Paraaortic lymph node (tissue), 1 donor: ENCODE measurements around a stretch of chr10.

DNA sequence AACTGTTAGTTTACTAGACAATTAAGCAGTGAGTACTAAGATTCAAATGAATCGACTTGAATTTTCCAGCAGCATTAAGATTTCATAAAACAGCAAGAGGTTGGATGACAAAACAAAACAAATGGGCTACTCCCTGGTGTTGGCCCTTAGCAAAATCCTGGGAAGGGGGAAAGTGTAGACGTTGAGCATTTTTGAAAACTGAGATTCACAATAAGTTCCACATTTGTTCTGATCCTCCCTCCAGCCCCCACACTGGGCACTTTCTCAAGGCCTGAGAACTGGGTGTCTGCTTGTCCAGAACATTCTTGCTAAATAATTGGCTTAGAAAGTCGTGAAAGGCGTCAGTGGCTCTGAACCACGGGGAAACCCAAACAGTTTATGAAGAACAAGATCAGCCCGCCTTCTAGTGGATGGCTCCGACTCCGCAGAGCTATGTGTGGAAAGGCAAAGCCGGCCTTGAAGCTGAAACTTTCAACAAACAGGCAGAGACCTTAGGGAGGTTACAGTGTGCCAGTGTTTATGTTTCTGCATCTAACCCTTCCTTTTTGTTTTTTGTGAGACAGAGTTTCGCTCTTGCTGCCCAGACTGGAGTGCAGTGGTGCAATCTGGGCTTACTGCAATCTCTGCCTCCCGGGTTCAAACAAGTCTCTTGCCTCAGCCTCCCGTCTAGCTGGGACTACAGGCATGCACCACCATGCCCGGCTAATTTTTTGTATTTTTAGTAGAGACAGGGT is 370.1 kb downstream of the PRPF18 start:
- PRO-cap, result unidirectional peak, minus-strand start at position 248 of the sequence

GRCh38 chr10:13971591-13971956 is 359.1 kb downstream of the FRMD4A start:
- PRO-cap, result no peak

DNA sequence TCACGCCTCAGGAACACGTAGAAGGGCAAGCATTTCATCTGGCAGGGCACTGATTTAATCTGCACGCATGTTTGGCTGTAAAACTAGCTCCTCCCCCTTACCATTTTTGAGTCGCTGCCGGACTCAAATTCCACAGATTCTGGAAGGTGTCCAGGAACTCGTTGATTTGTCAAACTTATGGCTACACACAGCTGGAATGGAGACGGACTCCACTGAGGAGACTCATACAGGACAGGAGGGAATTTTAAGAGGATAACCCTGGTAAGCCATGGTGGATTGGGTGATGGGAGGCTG is 256.2 kb downstream of the FRMD4A start:
- PRO-cap, result no peak

- PRO-cap, result no peak
Measured at GRCh38 chr10:14405263-14405687, 74.6 kb upstream of the FRMD4A start.

DNA sequence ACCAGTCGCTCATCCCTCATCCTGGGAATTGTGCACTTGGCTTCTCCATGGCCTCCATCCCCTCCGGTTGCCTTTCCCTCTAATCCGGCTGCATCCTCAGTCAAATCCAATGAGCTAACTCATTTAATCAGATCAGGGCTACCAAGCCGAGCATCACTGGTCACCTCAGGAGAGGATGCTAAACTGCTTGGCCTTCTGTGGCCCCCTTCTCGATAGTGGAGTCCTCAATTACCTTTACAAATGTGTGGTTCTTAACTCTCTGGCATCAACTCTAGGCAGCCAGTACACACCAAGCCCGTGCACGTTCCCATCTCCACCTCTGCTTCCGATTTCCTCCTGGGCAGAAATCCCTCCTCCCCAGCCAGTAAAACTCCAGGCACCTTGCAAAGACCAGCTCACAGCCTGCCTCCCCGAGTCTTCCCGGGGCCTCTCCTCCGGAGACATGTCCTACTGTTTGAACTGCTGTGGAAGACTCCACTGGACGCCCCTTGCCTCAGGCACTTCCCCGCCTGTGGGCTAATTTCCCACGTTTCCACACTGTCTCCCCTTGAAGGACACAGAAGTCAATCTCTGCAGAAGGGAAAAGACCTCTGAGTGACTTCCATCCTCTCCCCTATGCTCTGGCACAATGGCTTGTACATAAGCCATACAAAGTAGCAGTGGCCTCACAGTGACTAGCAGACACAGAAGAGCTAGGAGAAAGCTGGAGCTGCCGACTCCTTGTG is 210.6 kb upstream of the FRMD4A start:
- PRO-cap, result no peak

DNA sequence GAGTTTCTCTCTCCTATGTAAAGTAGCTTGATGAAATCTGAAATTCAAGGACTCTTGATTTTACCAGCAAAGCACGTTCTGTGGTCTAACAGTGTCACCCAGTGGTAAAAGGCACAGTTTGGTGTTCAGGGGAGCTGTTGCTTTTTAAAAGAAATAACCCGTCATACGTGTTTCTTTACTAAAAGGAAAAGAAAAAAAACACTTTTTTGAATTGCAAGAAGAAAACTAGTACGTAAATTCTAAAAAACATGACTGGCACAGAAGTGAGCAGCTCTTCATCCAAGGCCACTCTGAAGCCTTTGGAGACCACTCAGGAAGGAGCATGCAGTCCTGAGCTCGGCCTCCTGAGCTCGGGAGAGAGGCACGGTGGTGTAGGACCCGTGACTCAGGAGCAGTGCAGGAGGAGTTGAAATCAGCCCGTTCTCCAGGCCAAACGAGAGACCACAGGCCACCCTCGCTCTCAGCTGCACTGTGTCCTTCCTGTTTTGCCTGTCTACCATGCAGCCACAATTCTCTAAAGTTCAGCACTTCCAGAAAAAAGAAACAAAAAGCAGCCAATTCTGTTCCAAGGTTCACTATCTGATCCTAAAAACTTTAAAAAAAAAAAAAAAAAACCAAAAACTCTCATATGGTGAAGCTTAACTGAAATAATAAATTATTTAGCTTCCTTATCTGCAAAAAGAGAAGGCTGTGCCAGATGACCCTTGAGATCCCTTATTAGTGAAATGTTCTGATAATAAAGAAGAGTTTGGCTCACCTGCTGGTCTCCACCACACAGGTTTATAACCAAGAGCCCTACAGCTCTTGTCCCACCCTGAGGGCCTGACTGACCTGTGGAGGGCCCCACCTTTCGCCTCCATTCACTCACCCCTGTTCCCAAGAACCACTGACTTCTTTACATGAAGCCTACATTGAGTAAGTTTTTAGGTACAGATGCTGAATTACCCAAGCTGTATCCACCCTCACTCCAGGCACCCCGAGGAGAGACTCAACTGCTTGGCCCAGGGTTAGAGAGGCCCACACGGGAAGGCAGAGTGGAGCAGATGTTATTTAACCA is 212.7 kb upstream of the FRMD4A start:
- PRO-cap, result no peak

GRCh38 chr10:14557878-14558679 is 216.6 kb downstream of the FAM107B start:
- PRO-cap, result no peak

- PRO-cap, result no peak
Measured at GRCh38 chr10:14559059-14559418, 215.7 kb downstream of the FAM107B start.

GRCh38 chr10:14585236-14585819 is 189.4 kb downstream of the FAM107B start:
- PRO-cap, result no peak

GRCh38 chr10:14595558-14596623 is 178.8 kb downstream of the FAM107B start:
- PRO-cap, result no peak

DNA sequence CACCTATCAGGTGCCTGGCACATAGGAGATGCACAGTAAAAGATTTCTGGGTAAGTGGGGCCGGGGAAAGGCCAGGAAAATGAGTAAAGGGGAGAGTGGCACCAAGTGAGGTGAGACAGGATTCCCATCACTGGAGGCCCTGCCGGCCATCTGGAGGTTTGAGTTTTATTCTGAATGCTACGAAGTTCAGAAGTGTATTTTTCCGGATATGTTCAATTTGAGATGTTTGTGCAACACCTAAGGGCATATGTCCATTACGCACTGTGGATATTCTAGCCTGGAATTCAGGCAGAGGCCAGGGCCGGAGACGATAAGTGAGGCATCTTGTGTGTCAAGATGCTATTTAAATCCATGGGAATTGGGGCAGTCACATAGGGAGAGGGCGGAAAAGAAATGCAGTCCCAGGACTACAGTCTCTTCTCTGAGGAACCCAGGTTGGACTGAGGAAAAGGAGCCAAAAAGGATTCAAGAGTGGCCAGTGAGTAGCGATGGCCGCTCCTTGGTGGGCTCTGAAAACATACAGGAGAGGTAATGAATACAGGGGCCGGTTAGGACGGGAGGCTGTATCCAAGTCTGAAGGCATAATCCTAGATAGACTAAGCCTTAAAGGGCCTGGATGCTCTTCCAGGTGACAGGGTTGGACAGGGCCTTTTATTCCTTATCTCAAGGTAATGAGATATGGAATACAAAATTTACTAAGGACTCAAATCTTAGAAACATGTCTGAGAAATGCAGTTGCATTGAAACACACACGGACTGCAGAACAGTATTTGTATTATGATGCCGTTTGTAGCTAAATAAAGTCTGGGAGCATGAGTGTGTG is 1.8 kb upstream of the SUV39H2 start:
- PRO-cap, result no peak

DNA sequence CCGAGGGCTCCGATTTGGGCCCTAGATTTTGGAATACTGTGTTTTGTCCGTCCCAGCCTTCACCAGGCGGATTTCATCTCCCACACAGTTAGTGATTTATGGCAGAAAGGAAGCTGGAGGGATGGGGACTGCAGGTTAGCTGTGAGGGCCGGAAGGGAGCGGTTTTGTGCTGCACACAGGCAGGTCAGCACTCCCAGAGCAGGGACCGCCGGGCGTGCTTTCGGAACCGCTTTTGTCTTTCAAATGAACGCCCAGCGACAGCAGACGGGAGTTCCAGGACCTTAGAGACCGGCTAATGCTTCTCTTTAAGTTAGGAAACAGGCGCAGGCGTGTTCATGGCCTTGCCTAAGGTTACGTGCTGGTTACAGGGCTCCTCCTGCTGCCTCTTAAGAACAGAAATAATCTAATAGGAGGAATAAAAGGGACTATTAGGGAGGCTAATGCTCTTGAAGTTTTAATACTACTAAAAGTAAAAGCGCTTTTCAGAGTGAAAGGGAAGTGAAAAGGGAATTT is 698 bp downstream of the MEIG1 start:
- PRO-cap, result unidirectional peak, plus-strand start at position 190 of the sequence; bidirectional peak, plus-strand start at position 269 of the sequence, minus-strand start at position 245 of the sequence

GRCh38 chr10:15231300-15231770 is 62.8 kb upstream of the NMT2 start:
- PRO-cap, result no peak

DNA sequence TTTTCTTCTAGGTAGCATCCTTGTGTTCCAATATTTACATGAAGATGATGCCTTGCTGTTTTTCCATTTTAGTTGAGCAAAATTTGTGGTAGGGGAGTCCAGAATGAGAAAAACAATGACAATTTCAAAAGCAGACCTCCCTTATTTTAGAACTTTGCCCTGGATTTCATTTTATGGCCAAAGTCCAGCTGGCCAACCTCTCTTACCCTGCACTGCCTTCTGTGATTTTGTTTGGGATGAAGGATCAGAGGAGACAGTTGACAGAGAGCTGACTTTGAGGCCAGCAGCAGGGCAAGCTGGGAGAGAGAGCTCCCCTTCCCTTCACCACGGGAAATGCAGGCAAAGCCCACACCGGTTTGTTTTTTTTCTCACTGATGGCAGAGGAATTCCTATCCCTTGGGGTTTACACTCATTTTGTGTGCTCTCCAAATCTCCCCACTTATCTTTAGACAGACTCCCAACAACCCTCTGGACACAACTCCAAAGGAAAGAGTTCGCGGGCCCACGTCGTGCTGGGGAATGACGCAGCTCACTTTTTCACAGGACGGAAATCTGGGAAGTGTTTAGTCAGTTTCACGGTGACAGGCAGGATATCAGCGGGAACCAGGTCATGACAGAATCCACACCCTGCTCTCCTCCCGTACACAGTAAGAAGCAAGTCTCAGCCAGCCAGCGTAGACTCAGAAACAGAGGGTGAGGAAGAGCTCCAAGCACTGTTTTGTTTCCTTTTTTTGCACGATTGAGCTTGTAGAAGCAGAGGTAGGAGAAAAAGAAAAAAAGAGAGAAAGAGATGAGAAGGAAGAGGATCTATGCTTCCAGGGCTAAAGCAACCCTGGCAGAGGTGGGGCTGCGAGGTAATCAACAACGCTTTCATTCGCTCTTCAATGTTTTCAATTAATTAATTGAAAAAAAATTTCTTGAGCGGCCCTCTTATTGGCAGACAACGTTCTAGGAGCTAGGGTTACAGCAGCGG is 68.3 kb upstream of the FAM171A1 start:
- PRO-cap, result bidirectional peak, plus-strand start at position 591 of the sequence, minus-strand start at position 524 of the sequence

DNA sequence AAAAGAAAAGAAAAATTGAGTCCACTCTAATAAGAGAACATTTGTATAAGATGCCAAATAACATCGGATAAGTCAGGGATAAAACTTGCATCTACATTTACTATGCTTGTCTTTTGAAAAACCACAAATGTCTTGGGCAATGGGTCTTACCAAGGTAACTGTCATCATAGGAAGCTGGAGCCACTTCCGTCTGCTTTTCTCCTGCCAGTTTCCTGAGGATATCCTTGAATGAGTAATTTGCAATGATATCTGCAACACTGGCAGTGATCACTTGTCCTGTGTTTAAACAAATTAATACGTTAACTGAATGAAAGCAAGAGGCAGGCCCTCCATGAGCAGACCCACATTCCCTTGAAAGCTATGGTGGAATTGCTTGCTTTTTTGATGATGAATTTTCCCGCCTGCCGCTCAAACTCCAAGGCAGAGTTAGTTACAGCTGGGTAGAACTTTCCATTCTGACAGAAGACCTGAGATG is 47.2 kb downstream of the ITGA8 start:
- PRO-cap, result no peak

DNA sequence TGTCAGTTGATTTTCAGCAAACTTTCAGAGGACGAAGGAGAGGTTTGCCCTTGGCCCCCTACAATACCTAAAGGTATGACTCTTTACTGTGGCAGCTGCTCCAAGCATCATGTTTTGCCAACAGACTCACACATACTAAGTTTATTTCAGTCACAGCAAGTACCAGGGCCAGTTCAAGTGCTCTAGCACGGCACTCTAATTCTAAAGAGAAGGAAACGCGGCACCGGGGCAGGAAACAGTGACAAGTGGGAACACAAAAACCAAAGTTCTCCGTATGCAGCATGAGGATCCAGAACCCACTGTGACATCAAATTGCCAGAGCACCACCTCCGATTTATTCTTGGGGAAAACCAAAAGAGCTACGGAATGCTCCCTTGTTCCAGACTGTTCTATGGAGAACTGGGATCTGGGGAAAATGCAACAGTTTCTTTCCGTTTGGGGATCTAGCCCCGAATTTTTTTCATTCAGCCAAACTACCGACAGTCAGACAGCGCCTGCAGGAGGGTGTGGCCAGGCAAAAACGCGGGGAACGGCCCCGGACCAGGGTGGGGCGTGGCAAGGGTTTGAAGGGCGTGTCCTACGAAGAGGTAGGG is 430 bp upstream of the PTER start:
- PRO-cap, result bidirectional peak, plus-strand start outside the sequence, minus-strand start at position 309 of the sequence

DNA sequence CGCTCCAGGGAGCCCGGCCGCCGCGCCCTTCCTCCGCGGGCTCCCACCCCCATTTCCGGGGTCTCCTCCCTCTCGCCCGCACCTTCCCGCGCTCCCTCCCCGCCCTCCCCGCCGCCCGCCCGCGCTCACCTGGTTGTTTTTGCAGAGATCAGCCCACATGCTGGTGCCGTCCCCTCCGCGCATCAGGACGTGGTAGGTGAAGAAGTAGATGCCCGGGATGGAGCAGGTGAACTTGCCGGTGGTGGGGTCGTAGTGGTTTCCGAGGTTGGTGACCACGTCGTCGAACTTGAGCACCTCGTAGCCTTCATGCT is 1.4 kb downstream of the C1QL3 start:
- PRO-cap, result no peak

- PRO-cap, result no peak
Measured at GRCh38 chr10:16891242-16891795, 74.1 kb upstream of the RSU1 start.

DNA sequence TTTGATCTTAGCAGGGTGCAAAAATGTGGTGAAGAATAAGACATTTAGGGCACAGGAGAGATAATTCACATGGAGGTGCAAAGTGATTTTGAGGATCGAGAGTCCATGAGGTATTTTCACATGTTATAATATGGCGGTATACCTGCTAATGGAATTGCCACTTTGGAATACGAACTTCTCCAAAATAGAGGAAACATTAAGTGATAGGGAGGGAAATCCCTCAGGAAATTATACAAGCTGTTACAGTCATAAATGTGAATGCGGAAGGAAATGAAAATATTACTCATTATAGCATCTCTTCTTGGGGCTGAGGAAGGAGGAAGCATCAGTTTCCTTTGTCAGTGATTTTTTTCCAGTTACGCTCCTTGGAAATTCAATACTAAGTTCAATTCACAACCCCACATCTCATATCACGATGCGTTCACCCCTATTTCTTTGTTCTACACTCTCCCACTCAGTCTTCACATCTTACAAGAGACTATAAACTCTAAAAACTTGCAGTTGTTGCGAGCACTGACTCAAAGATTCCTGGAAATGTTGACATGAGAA is 149.7 kb upstream of the RSU1 start:
- PRO-cap, result no peak

- PRO-cap, result no peak
Measured at GRCh38 chr10:16992794-16993121, 136.9 kb downstream of the CUBN start.